Subcutaneous preadipocyte (primary cell): ENCODE data around the genes CASP8, TMEM237, ICA1L and CYP20A1.

- CAGE, long polyA plus RNA = no peak
These were observed 5.3 kb downstream of the CFLAR start for GRCh38 chr2:201121170-201121774.

GRCh38 chr2:201136674-201137353, 20.9 kb downstream of the CFLAR start:
- CAGE, long polyA plus RNA = no peak

- CAGE, long polyA plus RNA = no peak
These were observed 28.2 kb upstream of the CASP8 start for GRCh38 chr2:201232140-201232576.

DNA sequence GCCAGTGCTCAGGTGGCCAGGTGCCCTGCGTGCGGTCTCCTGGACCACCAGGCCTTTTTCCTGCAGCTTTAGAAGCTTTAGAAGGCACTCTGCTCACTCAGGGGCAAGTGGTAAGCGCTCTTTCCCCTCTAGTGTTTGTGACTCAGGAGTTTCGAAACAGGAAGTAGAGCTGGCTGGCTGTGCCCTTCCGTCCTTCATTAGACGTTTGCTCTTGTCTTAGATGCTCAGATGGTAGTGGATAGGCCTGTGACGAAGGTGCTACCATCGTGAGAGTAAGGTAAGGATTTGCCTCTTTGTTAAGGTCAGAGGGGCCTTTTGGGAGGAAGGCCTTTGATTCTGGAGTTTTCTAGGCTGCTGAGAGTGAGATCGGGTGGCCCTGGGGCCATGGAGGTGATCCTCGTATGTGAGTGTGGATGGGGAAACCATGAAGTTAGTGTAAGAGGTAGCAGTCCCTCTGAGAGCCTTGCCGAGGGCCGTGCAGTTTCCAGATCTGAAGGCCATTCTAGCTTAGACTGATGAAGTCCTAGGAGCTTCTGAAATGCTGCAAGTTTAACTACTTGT, at the start of gene CASP8:
TSS of gene CASP8 (plus strand) at position 200 of the 561 bp plus-strand sequence.
- CAGE, long polyA plus RNA = no peak

GRCh38 chr2:201261980-201262301, 1.6 kb downstream of the CASP8 start:
- CAGE, long polyA plus RNA = no peak

DNA sequence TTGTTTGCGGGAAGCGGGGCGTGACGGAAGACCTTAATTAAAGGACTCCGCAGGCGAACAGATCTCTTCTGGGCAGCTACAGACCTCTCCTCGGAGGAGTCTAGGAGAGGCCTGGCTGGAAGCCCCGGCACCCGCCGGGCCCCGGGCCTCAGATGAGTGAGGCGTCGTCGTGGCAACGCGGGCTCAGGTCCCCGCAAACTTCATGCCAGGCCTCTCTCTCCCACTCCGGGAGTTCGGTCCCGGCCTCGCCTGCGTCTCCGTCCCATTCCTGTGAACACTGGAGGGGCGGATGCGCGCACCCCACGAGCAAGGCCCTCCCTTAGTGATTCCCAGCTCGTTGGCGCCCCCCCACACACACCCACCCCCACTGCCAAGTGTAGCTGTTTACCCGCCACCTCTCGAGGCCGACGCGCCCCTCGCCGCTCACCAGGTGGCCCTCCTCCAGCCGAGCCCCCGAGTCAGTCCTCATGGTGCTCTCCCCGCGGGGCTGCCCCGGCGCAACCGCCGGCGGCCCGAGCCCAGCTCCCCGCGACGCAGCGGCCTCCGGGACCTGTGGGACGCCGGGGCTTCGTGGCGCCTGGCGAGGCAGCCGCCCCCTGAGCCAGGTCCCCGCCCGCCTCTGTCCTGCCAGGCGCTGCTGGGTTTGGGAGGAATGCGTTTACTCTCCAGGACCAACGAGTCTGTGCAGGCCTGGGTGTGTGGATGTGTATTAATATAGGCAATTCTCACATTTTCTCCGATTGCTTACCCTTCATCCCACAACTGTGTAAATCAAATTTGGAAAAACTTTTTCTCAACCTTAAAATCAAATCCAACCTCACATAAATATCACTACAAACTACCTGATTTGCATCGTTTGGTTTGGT, at the start of gene TMEM237:
TSS of gene TMEM237 (minus strand) at position 572 of the 866 bp plus-strand sequence.
- CAGE, long polyA plus RNA = start-site peak on the minus strand centred at position 535 of the sequence, 39 bp wide, 100 and 20 reads in 2 replicates

DNA sequence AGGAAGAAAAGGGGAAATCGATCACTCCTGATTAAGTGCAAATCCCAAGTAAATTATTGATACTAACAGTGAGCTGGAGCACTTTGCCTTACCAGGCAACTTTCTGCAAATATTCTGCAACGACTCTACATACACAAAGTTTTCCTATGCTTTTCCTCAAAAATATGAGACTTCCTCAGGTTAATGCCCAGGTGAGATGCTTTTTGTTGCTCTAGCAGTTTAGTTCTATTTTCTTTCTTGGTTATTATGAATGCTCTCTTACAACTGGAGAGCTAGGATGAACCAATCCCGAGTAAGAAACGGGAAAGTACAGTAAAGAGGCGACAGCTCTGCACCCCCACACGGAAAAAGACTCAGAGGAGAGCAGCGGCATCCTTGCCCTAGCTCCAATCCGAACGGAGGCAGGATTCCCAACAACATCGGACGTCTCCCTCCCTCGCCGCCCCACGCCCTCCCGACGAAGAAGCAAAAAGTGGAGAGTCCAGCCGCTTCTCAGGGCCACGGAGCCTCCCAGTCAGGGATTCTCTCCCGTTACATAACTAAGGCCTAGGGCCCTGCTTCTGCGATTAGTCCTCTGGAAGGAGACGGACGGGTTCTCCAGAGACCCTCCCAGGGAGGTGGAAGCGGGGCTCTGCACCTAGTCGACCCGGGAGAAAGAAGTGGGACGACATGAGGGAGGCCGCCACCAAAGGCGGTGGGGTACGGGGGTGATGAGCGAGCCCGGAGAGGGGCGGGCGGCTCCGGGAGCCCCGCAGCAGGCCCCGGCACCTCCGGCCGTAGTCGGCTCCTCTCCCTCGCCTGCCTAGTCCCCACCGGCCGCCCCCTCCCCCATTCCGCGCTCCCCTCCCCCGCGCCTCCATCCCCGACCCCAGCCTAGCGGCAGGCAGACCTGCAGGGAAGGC, 645 bp downstream of the SUMO1 start:
- CAGE, long polyA plus RNA = no peak

DNA sequence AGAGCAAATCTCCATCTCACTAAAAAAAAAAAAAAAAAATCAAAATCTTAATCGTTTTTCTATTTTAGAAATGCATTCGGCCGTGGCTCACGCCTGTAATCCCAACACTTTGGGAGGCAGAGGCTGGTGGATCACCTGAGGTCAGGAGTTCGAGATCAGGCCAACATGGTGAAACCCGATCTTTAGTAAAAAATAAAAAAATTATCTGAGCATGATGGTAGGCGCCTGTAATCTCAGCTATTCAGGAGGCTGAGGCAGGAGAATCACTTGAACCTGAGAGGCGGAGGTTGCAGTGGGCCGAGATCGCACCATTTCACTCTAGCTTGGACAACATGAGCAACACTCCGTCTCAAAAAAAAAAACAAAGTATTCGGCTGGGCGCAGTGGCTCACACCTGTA, 22.9 kb downstream of the NOP58 start:
- CAGE, long polyA plus RNA = no peak

- CAGE, long polyA plus RNA = no peak
These were observed 34.5 kb downstream of the NOP58 start for GRCh38 chr2:202300003-202300481.

- CAGE, long polyA plus RNA = no peak
These were observed 82.9 kb downstream of the ICA1L start for GRCh38 chr2:202788628-202789097.

GRCh38 chr2:202870663-202871190, 839 bp downstream of the ICA1L start:
- CAGE, long polyA plus RNA = no peak

DNA sequence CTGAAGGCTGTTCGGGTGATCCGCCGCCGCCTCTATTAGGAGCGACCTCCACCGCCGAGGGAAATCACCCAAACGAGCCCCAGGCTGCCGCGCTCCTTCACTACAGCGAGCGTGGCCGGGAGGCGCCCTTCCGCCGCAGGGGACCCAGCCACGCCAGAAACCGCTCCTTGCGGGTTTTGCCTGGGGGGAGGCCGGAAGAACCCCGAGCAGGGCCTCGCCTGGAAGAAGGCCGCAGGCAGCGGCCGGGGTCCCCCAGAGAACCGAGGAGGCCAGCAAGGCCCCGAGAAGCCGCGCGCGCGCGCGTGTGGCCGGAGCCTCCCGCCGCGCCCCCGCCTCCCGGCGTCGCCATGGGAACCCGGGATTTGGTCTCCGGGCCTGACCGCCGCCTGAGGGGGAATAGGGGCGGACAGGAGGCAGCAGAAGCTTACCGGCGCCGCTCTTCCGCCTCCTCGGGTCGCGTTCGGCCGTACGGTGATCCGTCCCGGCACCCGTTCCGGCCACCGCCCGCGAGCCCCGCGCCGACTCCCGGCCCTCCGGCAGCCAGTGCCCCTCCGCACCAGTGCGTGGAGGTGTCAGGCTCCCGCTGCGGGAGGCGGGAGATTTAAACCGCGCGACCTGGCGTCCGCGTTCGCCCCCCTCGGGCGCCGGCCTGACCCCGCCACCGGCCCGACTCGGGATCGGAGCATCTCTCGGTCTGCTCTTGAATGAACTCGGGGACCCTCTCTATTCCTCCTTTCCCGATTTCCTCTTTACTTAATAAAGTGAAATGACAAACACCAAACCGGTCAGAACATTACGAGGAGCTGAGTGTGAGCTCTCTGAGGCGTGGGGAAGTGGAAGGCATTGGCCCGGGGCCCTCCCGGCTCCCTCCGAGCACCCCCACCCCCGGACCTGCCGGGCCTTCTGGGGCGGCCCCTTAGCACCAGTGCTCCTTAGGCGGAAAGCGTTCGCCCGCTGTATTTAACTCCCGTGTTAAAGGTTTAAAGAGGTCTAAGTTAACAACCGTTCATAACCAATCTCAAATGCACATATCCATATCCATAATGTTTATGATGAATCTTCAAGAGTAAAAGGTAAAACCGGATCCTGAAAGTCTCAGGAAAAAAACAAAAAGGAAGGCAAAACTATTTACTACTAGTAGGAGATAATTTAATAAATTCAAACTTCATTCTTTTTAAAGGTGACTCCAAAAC, at the start of gene ICA1L:
TSS of gene ICA1L (minus strand) at position 576 of the 1,193 bp plus-strand sequence.
- CAGE, long polyA plus RNA = no peak

GRCh38 chr2:202912429-202912865, 372 bp downstream of the CARF start:
- CAGE, long polyA plus RNA = no peak

DNA sequence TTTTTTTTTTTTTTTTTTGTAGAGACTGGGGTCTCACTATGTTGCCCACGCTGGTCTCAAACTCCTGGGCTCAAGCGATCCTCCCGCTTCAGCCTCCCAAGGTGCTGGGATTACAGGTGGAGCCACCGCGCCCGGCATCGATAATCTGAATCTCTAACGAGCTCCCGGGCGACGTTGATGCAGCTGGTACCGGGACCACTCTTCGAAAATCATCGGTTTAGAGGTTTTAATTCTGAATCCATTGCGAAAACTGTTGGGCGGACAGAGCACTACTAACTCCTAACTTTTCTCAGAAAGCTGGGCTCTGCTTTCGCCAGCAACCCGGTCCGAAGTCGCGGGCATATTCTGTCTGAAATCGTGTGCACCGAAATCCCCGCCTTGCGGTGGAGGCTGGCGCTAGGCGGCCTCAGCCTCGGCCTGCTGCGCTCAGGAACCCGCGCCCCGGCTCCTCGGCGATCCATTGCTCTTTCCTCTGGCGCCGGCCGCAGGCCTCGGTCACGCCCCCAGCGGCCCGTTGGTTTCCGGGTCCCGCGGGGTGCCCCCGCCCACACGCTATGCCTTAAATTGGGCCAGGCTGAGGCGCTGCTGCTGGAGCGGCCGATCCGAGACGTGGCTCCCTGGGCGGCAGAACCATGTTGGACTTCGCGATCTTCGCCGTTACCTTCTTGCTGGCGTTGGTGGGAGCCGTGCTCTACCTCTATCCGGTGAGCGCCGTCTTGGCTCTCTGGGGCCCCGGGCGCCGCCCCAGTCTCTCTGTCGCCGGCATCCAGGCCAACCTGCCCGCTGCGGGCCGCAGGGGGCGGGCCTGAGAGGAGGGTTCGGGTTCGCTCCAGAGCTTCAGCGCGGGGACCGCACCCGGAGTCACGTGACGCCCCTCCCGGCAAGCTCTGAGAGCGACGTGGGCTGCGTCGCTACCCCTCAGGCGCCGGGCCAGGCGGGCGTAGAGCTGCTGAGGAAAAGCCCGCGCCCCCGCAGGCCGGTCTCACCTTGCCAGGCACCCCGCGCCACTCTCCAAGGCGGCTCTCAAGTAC, at the start of gene CYP20A1:
TSS of gene CYP20A1 (plus strand) at position 588 of the 1,031 bp plus-strand sequence.
- CAGE, long polyA plus RNA = no peak

- CAGE, long polyA plus RNA = no peak
These were observed 1.1 kb upstream of the RAPH1 start for GRCh38 chr2:203536190-203536704.

DNA sequence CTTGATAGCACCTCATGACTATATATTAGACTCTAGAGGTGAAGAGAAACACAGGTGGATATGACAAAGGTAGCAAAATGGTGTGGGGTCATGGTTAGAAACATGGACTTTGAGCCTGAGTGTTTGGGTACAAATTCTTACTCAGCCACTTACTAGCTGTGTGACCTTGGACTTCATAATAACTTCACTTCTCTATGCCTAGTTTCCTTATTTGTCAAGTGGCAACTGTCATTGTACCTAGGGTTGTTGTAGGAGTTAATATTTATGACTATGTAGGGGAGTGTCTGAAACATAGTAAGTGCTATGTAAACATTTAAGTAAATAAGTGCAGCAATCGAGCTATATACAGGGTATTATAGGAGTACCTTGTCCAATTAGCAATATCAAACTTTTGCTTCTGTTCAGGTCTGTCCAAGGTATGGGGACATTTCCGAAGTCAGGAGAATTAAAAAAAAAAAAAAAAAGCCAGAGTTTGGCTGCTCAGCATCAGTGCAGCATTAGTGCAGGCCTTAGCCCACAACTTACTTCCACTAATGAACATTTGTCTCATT, 49.7 kb upstream of the RAPH1 start:
- CAGE, long polyA plus RNA = no peak

DNA sequence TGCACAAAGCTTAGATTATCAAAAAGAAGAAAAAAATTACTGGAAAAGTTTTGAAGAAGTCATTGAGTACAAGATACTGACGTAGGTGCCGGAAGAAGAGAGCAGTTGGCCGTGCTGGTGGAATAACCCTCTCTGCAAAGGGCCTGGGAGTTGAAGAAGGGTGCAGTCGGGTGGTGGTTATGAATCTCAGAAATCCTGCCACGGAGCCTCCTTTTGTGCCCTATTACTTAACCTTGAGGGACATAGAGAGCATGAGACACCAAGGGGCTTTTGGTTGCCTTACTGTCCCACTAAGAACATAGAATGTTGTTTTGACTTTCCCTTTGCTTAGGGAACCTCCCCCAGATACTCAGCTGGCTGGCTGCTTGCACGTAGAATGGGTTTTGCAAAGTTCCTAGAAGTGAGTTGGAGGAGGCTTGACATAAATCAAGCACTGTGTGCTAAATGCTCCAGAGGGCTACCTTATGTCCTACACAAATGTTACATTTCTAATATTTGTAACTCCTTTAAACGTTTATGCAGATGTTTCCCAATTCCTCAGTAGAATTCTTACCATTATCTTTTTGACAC, 1.2 kb upstream of the CD28 start:
- CAGE, long polyA plus RNA = no peak

GRCh38 chr2:204545564-204546298, 456 bp downstream of the PARD3B start:
- CAGE, long polyA plus RNA = no peak

DNA sequence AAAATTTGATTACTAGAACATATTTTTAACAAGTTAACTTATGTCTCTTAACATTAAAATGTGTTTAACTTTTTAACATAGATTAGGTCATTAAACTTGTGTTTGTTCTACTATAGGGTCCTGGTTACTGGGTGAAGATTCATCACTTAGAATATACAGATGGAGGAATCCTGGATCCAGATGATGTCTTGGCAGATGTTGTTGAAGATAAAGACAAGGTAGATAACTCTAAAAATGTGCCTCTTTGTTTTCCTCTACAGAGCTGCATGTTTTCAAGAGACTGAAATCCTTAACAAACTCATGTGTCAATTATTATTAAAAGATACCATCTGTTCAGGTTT, 140.8 kb downstream of the PARD3B start:
- CAGE, long polyA plus RNA = no peak

- CAGE, long polyA plus RNA = no peak
These were observed 429.0 kb upstream of the NRP2 start for GRCh38 chr2:205253186-205253781.